ENCODE measurements around a stretch of chr19.

DNA sequence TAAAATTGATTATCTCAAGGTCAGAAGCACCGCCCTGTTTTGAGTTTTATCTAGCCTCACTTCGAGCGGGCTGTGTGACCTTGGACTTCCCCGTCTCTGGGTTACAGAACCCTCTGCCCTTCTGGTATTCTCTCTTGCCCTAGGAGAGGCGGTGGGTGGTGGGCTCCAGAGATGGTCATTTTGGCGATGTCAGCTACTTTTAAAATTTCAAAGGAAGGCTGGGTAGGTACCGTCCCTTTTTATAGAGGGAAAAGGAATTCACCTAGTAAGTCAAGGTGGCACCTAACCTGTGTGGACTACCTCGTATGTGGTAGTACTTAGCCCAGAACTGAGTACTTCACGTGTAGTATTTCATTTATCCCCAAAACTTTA lies 398 bp upstream of the FARSA start:
- PRO-cap, result no peak

- PRO-cap, result no peak
Measured at GRCh38 chr19:12940716-12941310, 2.4 kb downstream of the CALR start.

- PRO-cap, result no peak
Measured at GRCh38 chr19:12943281-12944670, 1.9 kb upstream of the RAD23A start.

GRCh38 chr19:12946779-12947699 lies 1.4 kb downstream of the RAD23A start:
- PRO-cap, result no peak

GRCh38 chr19:13056010-13056762 lies 46.5 kb downstream of the LYL1 start:
- PRO-cap, result no peak

DNA sequence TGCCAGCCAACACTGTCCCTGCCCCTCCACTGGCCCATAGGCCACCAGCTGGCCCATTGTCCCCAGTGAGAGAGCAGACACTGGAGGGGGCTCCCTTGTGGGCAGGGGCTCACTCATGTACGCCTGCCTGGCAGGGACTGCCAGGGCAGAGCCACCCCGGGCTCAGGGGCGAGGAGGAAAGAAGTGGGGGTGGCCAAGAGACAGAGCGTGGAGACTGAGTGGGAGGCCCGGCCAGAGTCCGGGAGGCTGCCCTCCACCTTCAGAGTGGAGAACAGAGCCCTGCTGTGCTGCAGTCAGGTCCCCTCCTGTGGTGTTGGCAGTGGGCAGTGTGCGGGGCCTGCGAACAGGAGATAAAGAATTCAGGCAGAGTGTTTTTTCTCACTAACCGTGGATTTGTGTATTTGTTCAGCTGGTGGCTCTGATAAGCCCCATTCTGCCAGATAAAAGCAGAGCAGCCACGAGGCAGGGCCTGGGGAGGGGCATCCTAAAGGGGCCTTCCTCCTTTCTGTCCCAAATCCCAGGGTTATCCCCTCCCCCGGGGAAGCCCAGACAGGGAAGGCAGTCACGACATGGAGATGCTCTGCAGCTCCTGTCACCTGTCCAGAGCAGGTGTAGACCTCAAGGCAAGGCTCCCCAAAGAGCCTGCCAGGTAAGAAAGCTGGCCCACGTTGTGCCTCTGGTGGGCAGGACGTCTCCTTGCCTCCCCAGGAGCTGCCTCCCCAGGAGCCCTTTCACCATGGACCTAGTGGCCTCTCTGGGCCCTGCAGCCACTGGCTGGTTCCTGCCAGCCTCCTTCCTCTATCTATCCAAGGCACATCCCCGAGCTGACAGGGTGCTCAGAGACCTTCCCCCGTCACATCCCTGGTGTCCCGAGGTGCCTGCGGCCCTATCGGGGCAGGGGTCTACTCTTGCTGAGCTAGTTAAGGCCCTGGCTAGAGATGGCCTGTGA lies 33.0 kb downstream of the LYL1 start:
- PRO-cap, result no peak

GRCh38 chr19:13079385-13080051 lies 23.1 kb downstream of the LYL1 start:
- PRO-cap, result no peak

DNA sequence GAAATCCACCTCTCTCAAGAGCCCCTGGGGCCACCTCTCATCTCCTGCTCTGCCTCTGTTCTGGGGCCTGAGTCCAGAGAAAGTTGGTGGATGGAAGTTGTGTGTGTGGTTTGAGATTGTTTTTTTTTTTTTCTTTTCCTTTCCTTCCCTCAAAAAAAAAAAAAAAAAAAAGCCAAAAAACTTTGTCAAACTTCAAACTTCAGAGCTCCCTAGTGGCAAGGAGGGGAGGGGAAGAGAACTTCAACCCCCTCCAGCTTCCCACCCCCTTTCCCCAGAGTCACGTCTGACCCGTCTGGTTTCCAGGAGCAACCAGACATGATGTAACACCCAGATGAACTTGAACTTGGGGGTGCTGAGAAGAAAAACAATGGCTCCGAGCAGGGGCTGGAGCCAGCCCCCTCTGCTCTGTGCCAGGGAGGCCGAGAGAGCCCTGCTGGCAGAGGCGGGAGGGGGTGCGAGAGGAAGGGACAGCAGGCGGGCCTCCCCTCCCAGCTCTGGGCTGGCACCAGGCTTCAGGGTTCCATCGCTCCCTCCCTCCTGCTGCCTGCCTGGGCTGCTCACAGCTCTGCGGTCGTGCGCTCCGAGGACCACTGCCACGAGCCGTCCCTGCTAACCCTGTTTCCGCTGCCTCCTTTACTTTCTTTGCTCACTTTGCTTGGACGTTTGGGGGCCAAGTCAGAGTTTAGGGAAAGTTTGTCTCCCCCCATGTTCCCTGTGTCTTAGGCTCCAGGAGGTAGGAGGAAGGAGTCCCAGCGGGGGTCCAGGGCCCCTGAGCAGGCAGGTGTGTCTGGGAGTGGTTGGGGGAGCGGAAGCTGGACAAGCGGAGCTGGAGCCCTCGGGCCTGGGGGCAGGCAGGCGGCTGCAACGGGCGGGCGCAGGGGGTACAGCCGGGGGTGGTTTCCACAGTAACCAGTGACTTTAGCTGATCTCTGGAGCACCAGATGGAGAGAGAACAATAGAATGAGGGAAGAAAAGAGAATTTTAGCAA lies 11.1 kb downstream of the LYL1 start:
- PRO-cap, result no peak

DNA sequence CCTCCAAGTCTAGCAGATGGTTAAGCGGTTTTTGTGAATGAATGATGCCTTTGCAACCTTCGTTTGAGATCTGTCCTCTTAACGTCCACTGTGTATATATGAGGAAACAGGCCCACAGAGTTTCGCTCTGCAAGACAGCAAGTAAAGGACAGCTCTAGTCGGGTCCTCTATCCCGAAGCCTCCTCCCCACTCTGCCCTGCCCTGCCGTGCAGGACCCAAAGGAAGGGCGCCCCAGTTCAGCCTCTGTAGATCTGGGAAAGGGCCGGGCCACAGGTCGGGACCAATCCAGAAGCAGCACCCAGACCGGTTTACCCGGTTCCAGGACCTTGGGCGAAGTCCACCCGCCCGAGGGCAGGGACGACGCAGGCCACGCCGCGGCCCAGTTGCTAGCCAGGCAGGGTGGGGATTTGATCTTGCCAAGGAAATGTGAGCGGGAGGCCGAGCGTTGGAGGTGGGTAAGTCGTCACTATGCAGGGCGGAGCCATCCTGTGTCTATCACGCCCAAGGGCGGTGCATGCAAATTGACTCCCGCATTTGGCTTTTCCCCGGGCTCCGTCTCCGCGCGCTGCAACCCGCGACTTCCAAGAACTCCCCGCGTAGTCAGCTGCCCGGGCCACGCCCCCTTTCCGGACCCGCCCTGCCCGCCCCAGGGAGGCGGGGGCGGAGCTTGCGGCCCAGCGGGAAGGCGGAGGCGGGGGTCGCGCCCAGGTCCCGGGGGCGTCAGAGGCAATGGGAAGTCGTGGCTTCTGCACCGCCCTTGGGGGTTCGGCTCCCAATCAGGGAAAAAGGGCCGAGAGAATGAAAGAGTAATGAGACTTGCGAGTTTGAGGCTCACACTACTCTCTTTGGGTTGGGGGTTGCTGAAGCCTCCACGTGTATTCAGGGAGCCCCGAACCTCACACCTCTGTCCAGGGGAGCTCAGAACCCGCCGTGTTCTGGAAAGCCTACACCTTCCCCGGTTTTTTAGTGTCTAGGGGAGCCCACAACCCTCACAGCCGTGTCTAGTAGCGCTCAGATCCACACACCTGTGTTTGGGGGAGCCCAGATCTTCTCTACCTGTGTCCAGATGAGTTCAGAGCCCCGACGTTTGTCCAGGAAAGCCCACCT lies 12.7 kb downstream of the IER2 start:
- PRO-cap, result no peak

DNA sequence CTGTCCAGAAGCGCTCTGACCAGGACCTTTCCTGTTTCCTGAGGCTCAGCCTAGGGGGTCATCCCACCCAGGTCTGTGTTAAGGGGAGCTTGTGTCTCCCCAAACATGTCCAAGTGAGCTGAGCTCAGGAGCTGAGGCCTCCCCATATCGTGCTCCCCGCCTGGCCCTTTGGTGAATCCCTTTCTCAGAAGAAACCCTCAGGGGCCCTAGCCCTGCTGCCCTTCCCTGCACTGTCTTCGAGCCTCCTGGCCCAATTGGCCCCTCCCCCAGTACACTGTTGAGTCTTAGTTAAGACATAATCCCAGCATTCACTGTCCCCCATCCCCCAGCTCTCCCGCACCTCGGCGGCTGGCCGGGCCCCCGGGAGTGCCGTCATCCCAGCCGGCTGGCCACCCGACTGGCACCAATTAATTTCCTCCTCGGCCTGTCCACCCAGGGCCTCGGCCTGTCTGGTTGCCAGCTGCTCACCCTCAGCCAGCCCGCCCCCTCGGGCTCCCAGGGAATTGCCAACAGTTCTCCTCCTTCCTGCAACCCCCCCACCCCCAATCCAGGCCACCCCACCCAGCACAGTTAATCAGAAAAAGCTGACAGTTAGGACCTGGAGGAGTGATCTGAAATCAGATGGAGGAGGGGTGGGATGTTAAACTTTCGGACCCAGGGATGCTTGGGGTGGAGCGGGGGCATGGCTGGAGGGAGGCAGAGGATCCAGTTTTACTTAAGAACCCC lies 13.6 kb downstream of the IER2 start:
- PRO-cap, result unidirectional peak, minus-strand start at position 256 of the sequence

- PRO-cap, result no peak
Measured at GRCh38 chr19:13339899-13340395, 166.3 kb downstream of the CACNA1A start.

DNA sequence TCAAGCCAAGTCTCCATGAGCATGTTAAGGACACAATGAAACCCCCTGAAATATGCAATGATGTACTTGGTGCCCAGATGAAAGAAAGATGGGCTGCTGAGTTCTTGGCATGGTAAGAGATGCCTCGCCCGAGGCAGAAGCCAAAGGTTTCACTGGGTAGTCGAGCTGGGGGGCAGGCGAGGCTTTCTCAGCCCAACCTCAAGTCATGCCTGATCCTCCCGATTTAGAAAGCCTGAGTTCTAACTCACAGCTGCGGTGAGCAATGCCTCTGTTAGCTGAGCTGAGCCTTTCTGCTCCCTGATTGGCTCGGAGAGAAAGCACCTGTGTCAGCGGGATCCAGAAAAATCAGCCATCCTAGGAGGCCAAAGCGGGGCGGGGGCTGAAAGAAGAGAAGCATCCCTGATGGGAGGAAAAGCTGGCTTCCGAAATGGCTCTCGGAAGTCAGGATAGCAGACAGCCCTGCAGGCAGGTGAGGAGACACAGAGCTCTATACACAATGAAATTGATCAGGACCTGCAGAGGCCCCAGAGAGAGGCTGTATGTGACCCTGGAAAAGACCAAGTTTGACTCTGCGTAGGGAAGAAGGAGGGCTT lies 44.7 kb downstream of the CACNA1A start:
- PRO-cap, result no peak

GRCh38 chr19:13727829-13728326 lies 19.8 kb upstream of the YJU2B start:
- PRO-cap, result no peak

DNA sequence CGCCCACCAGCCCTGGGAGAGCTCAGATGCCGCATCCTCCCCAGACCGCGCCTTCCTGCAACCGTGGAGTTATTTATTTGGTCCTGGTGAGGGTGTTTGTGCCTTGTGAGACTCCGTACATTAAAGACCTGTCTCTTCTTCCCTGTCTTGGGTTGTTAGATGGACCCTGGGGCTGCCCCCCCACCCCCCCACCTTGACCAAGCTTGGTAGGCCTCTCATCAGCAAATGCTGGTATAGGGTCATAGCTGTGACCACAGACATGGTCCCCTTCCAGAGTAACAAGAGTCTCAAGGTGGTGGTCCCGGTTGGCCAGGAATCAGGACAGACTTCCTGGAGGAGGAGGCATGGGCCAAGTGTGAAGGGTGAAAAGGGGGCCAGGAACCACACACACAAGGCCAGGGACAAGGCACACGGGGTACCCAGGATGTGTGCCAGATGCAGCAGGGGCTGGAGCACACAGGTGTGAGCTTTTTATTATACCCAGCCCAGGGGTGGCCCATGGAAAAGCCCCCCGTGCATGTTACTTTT lies 1.1 kb upstream of the MRI1 start:
- PRO-cap, result no peak

- PRO-cap, result no peak
Measured at GRCh38 chr19:13812645-13813153, 17.5 kb downstream of the ZSWIM4 start.

GRCh38 chr19:13823335-13824144 lies 28.3 kb downstream of the ZSWIM4 start:
- PRO-cap, result no peak

GRCh38 chr19:13834206-13834666 lies 39.0 kb downstream of the ZSWIM4 start:
- PRO-cap, result no peak

- PRO-cap, result no peak
Measured at GRCh38 chr19:13834667-13835089, 39.4 kb downstream of the ZSWIM4 start.

- PRO-cap, result no peak
Measured at GRCh38 chr19:13839447-13840326, 37.2 kb upstream of the NANOS3 start.

- PRO-cap, result unidirectional peak, plus-strand start at chr19:13850694
Measured at GRCh38 chr19:13850097-13850738, 26.7 kb upstream of the NANOS3 start.